ENCODE measurements around the gene CORO2B.

DNA sequence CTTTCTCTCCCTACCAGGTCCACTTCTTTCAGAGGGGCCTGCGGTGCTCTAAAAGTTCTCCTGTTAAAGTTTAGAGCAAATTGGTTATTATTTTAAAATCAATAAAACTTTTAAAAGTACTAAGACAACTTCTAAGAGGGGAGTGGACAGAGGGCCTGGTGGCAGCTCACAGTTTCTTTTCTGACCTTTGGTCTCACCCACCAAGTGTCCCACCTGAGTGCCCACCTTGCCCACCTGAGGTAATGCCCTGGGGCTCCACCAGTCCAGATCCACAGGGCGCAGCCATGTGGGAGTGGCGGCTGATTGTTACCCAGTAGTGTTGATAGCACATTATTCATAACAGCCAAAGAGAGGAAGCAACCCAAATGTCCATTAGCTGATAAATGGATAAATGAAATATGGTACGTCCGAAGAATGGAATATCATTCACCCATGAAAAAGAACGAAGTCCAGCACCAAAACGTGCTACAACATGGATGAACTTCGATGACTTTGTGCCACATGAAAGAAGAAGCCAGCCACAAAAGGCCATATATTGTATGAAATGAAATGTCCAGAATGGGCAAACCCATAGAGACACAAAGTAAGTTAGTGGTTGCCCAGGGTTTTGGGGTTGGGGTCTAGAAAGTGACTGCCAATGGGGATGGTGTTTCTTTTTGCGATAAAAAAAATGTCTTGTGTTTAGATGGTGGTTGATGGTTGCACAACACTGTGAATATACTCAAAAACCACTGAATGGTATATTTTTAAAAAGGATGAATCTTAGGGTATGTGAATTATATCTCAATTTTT, 6.3 kb downstream of the SMAD6 start:
- PRO-cap = no peak

GRCh38 chr15:67061998-67062912, 3.1 kb upstream of the SMAD3 start:
- PRO-cap = no peak

GRCh38 chr15:67110074-67110929, 44.9 kb downstream of the SMAD3 start:
- PRO-cap = no peak

DNA sequence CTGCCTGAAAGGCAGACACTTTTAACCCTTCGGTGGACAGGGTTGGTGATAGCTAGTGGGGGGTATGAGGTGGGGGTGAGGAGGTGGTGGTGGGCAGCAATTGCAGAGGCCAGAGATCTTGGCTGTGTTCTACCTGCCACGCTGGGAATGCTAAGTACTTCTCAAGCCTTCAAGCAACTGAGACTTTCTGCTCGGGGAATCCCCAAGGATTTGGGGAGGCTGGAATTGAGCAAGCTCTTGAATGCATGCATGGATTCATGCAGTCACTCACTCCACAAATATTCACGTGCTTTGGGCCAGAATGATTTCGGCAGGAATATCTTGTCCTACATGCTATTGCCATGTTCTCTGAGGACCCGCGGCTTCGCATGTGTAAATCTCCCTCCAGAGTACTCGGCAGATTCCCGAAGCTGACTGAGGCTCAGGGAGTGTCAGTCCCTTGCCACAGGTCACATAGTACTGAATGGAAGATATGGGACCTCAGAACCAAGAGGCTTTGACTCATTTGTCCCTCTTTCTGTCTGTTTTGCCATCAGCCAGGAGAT, 65.5 kb downstream of the SMAD3 start:
- PRO-cap = no peak

GRCh38 chr15:67178413-67178907, 76.0 kb downstream of the AAGAB start:
- PRO-cap = no peak

DNA sequence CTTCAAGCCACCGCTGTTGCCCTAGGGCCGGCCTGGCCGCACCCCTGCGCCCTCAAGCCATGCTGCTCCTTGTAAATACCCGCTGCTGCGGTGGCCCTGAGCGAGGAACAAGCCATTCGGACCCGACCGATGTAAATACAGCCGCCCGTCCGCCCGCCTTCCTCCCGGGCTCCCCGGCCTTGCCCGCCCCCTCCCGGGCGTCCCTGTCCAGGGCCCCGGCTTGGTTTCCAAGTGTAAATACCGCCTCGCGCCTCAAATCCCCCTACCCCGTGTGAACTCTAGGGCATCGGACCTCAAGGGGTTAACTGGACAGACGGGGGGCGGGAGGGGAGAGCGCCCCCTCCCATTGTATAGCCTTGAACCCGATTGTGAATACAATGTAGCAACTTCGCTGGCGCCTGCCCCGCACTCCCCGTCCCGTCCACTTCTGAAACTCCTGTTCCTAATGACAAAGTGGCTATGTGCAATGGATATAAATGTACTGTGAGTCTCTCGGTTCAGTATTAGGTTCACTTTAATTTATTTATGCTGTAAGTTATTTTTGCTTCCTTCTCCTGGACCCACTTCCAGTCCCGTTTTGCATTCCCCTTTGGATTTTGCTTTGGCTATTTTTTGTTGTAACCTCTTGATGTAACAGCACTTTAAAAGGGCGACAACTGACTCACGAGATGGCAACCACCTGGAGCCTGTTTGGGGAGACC, 8.7 kb downstream of the SKOR1 start:
- PRO-cap = no peak

- PRO-cap = no peak
Measured at GRCh38 chr15:67916979-67917511, 91.7 kb downstream of the SKOR1 start.

DNA sequence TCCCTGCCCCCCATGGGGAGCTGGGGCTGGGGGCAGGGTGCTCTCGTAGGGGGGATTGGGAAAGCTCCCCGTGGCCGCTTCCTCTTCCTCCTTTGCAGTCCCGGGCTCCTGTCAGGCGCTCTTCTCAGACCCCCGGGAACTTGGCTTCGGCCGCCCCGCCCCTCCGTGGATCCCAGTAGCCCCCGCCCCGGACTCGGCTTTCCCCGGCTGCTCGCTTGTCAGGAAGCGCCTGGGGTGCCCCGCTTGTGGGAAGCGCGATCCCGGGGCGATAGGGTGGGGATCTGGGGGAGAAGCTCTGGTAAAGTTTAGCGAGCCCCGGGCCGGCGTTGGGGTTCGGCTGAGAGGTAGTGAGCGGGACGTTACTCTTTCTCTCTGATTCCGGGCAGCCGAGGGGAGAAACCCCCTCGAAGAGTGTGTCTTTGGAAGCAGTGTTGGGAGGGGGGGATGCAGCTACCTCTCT, 597 bp downstream of the PIAS1 start:
- PRO-cap = no peak

GRCh38 chr15:68184763-68185663, 20.1 kb downstream of the CALML4 start:
- PRO-cap = no peak

DNA sequence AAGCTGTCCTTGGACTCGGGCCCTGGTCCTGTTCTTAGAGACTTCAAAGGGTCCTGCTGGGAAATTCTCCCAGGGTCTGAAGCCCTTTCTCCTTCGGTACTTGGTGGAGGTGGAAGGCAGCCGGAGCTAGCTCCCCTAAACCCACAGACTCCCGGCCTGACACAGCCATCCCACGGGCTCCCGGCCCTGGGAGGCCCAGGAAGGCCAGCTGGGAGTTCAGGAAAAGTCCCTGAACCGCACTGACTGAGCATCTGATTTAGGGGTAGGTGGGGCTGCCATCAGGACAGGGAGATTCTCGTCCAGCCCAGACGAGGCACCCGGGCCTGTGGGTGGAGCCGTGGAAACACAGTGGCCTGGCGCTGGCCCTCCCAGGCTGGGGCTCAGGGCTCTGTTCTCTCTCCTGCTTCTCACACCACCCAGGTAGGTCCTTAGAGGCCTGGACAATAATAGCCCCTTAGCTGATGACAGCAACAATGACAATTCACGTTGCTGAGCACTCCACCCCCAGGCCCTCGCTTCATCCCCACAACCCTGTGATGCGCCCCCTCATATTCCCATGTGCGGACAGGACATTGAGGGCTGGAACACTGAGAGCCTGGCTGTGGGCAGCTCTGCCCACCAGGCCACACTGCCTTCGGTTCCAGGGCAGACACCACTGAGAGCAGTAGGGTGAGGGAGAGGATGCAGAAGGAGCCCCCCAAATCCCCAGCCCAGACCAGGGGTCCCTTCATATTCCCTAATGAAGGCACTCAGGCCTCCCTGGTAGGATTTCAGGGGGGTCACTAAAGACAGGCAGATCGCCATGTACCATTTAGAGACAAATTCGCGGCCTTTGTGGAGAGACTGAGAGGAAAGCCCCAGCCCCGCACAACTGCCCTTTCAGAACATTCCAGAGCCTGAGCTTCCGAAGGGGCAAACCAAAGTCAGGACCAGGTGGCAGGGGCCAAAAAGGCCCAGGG, 4.5 kb downstream of the CALML4 start:
- PRO-cap = no peak

GRCh38 chr15:68257466-68257621, 20.2 kb upstream of the FEM1B start:
- PRO-cap = bidirectional peak, plus-strand start at chr15:68257515, minus-strand start at chr15:68257311

GRCh38 chr15:68276738-68277030, 861 bp upstream of the FEM1B start:
- PRO-cap = no peak

DNA sequence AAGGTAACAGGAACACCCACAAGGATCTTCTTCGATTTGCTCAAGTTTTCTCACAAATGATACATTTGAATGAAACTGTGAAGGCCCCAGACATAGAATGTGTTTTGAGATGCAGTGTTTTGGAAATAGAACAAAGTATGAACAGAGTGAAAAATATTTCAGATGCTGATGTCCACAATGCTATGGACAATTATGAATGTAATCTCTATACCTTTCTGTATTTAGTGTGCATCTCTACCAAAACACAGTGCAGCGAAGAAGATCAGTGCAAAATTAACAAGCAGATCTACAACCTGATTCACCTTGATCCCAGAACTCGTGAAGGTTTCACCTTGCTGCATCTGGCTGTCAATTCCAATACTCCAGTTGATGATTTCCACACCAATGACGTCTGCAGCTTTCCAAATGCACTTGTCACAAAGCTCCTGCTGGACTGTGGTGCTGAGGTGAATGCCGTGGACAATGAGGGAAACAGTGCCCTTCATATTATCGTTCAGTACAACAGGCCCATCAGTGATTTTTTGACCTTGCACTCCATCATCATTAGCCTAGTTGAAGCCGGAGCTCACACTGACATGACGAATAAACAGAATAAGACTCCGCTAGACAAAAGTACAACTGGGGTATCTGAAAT, 13.1 kb downstream of the FEM1B start:
- PRO-cap = no peak

- PRO-cap = no peak
Measured at GRCh38 chr15:68326498-68327709, 49.4 kb downstream of the FEM1B start.

- PRO-cap = no peak
Measured at GRCh38 chr15:68375023-68375801, 56.8 kb downstream of the ITGA11 start.

- PRO-cap = no peak
Measured at GRCh38 chr15:68407470-68407910, 24.5 kb downstream of the ITGA11 start.

- PRO-cap = no peak
Measured at GRCh38 chr15:68415264-68415977, 16.5 kb downstream of the ITGA11 start.

- PRO-cap = no peak
Measured at GRCh38 chr15:68517273-68517940, 61.4 kb upstream of the CORO2B start.

GRCh38 chr15:68578797-68579912, at the start of gene CORO2B:
CORO2B (plus strand) TSS chr15:68578993.
- PRO-cap = bidirectional peak, plus-strand start at chr15:68579064, minus-strand start at chr15:68578913; unidirectional peak, minus-strand start at chr15:68579450

DNA sequence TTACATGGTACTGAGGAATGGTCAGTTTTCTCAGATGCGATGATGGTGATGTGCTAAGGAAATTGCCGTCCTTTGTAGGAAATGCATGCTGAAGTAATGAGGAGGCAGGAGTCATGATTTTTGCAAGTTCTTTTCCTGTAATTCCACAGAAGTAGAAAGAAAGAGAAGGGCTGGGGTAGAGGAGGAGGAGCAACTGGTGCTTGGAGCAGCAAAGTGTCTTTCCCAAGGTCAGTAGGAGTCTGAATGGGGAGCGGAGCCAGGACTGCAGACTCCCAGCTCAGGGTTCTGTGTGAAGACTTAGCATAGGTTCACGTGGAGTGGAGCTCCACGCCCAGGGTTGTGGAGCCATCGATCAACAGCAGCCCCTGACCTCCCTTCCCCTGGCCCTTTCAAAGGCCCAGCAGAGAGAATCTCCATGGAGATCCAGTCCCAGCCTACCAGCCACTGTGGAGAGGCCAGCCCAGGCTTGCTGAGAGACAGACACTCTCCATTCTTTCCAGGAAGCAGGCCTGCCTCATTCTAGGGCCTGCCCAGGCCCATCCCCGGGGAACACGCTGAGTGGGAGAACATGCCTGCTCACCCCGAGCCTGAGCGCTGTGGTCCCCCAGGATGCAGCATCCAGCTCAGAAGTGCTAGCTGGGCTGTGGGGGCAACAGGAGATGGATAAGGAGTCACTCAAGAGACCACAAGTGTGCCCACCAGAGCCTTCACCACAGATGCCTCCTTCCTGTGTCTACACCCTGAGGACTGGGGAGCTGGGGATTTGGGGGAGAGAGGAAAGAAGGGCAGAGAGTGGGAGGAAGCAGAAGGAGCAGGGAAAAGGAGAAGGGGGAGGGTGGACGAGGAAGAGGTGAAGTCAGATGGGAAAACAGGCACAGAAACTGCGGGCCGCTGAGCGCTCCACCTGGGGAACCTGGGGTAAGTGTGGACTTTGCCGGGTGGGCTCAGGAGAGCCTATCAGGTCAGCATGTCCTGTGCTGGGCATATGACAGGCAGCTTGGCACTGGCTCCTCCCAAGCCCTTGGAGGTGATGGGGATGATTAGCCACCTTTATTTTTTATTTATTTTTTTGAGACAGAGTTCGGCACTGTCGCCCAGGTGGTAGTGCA, 62.2 kb downstream of the CORO2B start:
- PRO-cap = no peak